Neural progenitor cell (in vitro differentiated cells): ENCODE data around the gene RASGEF1C.

DNA sequence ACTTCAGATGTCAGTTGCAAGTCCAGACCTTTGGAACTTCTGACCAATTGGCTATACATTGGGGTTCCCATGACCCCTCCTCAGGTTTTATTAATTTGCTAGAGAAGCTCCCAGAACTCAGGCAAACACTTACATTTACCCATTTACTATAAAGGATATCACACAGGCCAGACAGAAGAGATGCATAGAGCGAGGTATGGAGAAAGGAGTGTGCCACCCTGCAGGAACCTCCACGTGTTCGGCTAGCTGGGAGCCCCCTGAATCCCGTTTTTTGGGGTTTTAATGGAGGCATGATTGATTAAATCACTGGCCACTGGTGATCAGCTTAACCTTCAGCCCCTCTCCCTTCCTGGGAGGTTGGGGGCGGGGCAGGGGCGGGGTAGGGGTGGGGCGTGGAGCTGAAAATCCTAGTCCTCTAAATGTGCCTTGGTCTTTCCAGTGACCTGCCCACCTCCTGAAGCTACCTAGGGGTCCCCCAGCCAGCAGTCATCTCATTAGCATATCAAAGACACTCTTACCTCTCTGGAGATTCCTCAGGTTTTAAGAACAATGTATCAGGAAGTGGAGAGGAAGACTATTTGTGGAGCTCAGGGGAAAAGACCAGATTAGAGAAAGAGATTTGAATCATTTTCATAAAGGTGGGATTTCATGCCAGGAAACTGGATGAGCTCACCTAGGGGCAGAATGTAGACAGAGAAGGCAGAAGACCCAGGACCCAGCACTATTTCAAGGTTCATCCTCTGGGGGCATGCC, 7.2 kb downstream of the GMCL2 start:
- RAMPAGE, long total RNA, result no peak

DNA sequence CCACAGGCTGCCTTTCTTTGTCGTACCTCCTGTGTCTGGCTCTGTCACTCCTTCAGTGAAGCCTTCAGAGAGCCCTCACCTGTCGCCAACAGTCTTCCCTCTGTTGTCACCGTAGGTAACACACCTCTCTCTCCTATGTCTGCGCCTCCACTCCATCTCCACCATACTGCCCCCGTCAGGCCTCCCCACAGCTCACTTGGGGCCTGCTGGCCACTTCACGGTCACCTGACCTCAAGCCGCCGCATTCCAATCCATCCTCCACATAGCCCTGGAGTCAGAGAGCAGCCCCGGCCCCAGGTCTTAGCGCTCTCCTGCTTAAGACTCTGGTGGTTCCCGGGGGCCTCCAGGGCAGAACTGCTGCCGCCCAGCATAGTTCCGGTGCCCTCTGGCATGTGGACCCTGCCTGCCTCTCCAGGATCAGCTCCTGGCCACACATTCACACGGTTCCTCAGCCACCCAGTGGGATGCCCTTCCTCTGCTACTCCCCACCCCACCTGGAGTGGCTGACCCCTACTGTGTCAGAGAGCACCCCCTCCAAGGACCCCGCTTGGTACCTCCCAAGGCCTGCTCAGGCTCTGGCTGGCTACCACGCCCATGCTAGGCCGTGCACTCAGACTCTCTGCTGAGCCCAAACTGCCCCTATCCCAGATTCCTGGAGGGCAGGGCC, 8.8 kb downstream of the PHYKPL start:
- RAMPAGE, long total RNA, result no peak

DNA sequence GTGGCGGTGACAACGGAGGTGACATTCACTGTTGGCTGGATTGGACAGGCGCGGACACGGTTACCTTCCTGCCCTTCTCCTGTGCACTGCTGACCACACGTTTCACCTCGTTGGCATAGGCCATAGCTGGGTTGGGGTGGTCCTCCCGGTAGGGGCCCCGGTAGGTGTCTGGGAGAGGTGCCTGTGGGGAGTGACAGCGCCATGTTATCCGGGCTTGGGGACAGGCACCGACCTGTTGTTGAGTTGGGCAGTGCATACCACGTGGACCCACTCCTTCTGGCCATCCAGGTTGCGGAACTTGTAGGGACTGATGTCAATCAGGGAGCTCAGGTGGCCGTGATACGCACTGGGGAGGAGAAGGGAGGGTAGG, 8.2 kb downstream of the PHYKPL start:
- RAMPAGE, long total RNA, result no peak

DNA sequence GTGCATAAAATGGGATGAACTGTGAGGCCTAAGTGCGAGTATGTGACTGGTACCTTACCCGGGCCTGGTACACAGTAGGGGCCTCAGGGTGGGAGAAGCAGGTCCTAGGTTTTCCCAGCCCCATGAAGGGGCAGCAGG, 243 bp upstream of the PHYKPL start:
- RAMPAGE, long total RNA, result no peak

DNA sequence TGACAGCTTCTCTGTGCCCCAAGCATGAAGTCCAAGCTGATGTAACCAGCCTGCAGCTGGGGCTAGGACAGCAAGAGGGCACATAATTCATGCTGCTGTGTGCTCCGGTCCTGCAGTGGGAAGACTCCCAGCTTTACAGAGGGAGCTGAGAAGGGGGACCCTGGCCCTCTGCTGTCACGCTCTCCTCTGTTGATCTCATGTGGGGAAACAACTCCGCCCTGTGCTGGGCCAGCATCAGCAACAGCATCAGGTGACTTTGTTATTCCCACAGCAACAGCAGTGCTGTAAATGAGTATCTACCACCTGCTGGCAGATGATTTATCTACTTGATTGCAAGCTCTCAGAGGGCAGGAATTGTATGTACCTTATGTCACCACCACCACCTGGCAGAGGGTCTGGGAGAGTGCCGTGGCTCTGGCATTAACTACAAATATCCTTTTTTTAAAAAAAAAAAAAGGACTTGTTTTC, 176.2 kb downstream of the COL23A1 start:
- RAMPAGE, long total RNA, result no peak

- RAMPAGE, long total RNA, result no peak
Measured at GRCh38 chr5:178625984-178626936, 590 bp downstream of the CLK4 start.

GRCh38 chr5:179272938-179273370, 72.3 kb downstream of the ADAMTS2 start:
- RAMPAGE, long total RNA, result no peak

DNA sequence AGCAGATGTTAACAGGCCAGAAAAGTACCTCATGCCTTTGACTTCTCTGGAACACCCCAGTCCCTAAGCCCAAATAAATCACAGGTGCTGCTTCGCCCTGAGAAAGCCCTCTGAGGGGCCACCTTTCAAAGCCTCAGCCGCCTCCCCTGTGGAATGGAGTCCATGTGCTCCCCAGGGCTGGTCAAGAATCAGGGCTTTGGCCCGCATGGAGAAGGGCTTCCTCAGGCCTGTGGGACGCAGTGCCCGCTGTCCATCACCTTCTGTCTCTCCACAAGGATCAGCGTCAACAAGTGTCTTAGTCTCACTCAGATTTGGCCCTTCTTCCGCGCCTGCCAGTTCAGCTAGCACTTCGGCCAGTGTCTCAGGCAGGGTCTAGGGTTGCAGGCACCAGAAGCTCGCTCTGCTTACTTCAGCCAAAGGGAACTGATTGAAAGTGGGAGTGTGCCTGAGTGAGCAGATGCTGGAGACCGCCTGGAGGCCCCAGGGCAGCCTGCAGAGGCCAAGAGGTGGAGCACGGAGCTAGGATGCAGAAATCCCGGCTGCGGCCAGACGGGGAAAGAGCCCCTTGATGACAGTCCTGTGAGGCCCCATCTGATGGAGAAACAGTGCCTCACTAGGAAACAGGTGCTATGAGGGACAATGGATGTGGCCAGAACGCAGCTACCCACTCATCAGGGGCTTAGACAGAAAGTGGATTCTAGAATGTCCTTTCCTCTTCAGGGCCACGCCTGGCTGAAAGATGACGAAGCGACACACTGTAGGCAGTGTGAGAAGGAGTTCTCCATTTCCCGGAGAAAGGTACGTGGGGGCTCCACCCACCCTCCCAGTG, 16.4 kb downstream of the HNRNPH1 start:
- RAMPAGE, long total RNA, result no peak

GRCh38 chr5:179617299-179618512, 5.8 kb downstream of the HNRNPH1 start:
- RAMPAGE, long total RNA, result no peak

GRCh38 chr5:179723249-179724041, 9.2 kb upstream of the MAML1 start:
- RAMPAGE, long total RNA, result no peak

- RAMPAGE, long total RNA, result no peak
Measured at GRCh38 chr5:179729022-179729760, 3.4 kb upstream of the MAML1 start.

DNA sequence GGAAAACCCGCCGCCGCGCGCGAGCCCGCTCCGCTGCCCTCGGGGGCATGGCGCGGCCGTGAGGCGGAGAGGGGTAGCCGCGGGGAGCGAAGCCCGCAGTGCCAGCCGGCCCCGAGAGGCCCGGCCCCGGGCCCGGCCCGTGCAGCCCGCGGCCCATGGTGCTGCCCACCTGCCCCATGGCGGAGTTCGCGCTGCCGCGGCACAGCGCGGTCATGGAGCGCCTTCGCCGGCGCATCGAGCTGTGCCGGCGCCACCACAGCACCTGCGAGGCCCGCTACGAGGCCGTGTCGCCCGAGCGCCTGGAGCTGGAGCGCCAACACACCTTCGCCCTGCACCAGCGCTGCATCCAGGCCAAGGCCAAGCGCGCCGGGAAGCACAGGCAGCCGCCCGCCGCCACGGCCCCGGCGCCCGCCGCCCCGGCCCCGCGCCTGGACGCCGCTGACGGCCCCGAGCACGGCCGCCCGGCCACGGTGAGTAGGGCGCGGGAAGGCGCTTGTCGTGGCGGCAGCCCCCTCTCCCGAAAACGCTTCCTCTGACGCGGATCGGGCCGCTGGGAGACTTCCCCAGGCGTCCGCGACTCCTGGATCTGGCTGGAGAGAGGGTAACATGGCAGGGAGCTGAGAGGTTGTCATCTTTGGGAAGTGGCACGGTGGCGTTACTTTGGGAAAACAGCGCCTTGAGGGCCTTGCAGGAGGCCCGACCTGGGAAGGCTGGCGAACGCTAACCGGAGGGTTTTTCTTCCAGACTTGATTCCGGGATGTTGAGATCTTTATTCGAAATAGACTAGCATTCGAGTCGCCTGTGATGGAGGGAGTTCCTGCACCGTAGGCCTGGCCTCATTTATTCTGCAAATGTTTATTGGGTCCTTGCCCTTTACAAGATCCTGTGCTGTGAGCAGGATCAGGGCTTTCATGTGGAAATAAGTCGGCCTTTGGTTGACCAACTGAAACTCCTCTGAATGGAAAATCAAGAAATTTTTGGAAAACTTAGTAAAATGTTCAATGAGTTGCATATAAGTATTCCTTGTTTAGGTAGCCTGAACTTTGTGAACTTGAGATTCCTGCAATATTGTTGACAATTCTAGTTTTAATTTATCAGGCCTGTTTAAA, 690 bp downstream of the MAML1 start:
- RAMPAGE, long total RNA, result no peak

DNA sequence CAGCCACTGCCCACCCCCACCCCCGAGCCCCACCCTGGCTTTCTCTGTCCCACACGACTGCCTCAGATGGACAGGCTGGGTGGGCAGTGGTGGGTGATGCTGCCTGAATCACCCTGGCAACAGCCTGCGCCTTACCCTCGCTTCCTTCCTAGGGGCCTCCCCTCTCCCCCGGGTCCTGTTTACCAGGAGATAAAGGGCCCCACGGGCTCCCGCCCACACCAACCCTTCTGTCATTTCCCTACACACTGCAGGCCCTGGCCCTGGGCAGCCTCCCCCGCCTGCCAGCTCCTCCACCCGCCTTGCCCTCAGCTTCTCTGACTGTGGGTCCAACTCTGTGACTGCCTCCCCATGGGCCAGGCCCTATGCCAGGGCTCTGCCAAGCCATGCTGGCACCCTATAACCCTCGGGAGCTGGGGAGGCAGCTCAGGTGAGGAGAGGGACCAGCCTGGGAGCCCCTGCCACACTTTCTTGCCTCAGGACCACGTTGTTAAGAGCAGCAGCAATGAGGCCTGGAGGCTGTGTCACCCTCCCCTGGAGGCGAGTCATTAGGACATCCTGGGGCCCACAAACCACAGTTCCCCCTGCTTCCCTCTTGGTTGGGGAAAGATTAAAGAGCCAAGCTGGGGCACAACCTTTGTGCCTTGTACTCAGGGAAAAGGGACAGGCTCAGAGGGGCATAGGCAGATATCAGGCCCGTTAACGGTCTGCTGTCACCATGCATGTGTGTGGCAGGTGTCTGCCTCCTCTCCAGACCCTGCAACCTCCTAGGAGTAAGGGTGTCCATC, 2.9 kb downstream of the MGAT4B start:
- RAMPAGE, long total RNA, result no peak

- RAMPAGE, long total RNA, result no peak
Measured at GRCh38 chr5:179828629-179829831, 8.3 kb downstream of the SQSTM1 start.

DNA sequence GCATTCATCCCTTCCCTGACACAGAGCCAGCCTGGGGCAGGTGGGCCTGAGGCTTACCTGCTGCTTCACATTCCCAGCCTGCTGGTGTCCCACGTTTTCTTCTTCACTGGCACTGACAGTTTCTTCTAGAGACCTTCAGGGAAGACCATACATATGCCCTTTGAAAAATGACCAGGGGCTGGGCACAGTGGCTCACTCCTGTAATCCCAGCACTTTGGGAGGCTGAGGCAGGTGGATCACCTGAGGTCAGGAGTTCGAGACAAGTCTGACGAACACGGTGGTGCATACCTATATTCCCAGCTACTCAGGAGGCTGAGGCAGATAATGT, 14.6 kb downstream of the MRNIP start:
- RAMPAGE, long total RNA, result no peak

GRCh38 chr5:180070706-180071244, 784 bp downstream of the RNF130 start:
- RAMPAGE, long total RNA, result no peak

GRCh38 chr5:180170021-180170681, 38.9 kb downstream of the RASGEF1C start:
- RAMPAGE, long total RNA, result no peak

DNA sequence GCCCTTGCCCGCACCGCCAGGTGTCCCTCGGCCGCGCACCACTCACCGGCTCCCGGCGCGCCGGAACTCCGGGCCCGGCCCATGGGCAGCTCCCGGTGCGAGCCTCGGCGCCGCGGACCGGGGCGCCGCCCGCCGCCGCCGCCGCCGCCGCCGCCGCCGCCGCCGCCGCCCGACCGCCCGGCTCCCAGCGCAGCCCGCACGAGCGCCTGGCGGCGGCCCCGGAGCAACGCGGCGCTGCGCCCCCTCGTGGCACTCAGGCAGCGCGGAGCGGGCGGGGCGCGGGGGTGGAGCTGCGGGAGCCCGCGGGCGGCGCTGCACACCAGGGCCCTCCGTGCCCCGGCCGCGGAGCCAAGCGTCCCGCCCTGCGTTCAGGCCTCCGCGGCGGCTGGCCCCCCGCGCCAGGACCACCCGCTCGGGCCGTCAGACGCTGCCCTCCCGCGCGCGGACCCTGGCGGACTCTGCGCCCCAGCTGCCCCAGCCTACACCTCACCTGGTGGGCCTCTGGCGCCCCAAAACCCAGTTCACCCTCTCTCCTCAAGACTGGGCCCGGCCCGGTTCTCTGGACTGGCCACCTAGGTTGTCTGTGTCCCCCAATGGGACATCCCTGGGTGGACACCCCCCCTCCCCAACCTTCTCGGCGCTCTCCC, at the start of gene RASGEF1C:
TSS of gene RASGEF1C (minus strand) at position 230 of the 647 bp plus-strand sequence.
- RAMPAGE, long total RNA, result no peak

- RAMPAGE, long total RNA, result no peak
Measured at GRCh38 chr5:180247800-180248379, 38.9 kb upstream of the RASGEF1C start.

DNA sequence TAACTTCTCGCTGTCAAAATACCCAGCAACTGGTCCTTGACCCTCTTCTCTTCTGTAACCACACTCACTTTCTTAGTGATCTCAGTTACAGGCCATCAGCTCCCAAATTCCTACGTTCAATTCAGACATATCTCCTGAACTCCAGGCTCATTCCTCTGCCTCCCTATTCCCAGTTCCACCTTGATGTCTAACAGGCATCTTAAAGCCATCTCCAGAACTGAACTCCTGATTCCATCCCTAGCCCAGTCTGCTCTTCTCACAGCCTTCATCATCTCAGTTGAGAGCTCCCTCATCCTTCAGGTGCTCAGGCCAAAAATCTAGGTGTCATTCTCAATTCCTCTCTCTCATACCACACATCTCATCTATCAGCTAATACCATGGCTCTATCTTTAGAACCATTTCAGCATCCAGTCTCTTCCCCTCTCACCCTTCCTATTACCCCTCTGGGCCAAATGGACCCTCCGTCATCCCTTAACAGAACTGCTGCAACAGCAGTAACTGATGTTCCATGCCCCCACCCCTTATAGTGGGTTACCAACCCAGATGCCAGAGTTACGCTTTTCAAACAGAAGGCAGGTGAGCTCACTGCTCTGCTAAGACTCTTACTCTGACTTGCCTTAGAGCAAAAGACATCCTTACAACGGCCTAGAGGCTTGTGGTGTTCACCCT, 28.9 kb downstream of the MAPK9 start:
- RAMPAGE, long total RNA, result no peak